ENCODE results near the gene TLCD3A.

GRCh38 chr17:199415-199646, 17.9 kb upstream of the DOC2B start:
- PRO-cap: no peak

- PRO-cap: no peak
These were observed 34.1 kb upstream of the DOC2B start for GRCh38 chr17:215358-216055.

DNA sequence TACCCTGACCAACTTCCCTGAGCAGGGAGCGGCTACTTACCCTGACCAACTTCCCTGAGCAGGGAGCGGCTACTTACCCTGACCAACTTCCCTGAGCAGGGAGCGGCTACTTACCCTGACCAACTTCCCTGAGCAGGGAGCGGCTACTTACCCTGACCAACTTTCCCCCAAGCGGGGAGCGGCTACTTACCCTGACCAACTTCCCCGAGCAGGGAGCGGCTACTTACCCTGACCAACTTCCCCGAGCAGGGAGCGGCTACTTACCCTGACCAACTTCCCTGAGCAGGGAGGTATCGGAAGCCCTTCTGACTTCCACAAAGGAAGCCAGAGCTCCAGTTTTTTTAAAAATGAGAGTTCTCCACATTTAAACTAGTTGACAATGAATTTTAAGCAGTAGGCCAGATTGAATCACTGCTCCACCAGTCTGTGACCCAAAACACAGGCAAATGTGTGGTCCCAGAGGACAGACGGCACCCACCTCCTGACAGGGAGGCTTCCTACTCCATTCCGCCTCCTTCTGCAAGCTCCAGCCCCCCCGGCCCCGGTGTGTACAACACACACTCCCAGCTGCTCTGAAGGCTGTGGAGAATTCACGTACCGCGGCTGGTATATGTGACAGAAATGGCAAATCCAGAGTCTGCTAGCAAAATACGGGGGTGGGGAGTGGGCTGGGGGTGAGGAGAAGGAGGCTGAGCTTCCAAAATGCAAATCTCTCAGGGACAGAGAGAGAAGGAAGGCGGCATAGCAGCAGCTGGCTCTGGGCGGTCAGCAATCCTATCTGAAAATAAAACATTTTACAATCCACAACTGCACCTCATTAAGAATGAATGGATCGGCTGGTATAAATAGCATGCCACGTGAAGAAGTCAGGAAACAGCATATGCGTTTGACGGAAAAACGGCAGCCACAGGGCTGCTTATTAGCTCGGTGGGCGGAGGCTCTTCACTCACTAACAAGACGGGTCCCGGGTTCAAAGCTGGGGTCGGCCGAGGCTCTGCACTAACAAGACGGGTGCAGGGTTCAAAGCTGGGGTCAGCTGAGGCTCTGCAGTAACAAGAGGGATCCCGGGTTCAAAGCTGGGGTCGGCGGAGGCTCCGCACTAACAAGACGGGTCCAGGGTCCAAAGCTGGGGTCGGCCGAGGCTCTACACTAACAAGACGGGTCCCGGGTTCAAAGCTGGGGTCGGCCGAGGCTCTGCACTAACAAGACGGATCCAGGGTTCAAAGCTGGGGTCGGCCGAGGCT, 53.1 kb upstream of the DOC2B start:
- PRO-cap: no peak

DNA sequence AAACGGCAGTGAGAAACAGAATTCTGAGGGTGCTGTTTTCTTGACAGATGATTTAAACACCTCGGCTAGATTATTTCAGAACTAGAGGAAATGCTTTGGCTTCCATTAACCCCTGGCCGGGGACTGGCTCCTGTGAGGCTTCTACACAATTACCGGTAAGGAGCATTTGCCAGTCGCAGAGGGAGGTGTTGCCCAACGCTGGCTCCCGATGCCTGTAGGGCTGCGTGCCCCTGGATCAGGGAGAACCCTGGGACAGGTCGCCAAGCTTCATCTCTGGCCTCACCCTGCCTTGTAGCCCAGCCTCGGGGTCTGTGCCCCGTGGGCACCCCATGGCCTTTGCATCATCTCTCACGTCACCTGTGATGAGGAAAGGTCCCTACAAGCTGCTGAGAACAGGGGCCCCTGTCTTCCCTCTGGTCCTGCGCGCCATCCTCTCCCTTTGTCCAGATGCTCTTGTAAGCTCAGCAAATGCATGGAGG, 85.3 kb upstream of the DOC2B start:
- PRO-cap: no peak

DNA sequence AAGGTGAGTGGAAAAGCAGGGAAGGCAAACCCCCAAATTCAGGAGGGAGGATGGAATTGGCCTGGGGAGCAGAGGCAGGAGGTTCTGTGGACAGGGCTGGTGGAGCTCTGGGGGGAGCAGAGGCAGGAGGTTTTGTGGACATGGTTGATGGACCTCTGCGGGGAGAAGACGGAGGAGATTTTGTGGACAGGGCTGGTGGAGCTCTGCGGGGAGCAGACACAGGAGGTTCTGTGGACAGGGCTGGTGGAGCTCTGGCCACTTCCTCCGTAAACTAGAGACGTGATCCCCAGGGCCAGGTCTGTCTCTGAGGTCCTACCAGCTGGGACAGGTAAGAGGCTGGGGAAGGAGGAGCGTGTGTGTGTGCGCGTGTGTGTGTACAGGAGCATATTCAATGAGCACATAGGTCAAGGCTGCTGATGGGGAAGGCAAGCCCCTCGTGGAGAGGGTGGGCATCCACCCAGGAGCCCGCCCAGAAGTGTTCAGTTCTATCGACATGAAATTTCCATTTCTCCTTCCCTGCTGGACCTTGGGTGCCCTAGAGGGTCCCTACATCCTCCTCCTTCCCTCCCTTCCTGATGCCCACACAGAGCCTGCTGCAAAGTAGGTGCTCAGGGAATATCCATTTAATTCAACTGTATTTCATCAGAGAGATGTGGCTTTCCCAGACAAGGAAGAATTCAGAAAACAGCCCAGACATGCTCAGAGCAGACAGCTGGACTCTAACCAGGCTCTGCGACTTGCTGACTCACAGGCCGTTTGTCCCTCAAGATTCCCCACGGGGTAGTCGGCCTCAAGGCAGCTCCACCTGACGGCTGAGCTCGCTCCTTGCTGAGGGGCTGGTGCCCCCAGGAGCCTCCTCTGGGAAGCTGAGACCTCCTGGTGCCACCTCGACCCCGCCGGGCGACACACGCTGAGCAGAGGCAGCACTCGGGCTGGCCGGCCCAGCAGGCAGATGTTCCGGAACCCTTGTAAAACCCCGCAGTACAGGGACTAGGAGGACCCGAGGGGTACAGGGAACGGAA, 20.4 kb downstream of the RPH3AL start:
- PRO-cap: no peak

GRCh38 chr17:338701-339535, 13.7 kb downstream of the RPH3AL start:
- PRO-cap: no peak

- PRO-cap: no peak
These were observed 485 bp upstream of the RPH3AL start for GRCh38 chr17:353032-353552.

- PRO-cap: no peak
These were observed 2.8 kb downstream of the C17orf97 start for GRCh38 chr17:412935-413345.

GRCh38 chr17:423219-423477, 13.0 kb downstream of the C17orf97 start:
- PRO-cap: no peak

GRCh38 chr17:596122-596758, 118.4 kb downstream of the VPS53 start:
- PRO-cap: no peak

GRCh38 chr17:602376-603117, 112.1 kb downstream of the VPS53 start:
- PRO-cap: no peak

- PRO-cap: no peak
These were observed 75.7 kb downstream of the VPS53 start for GRCh38 chr17:638744-639581.

DNA sequence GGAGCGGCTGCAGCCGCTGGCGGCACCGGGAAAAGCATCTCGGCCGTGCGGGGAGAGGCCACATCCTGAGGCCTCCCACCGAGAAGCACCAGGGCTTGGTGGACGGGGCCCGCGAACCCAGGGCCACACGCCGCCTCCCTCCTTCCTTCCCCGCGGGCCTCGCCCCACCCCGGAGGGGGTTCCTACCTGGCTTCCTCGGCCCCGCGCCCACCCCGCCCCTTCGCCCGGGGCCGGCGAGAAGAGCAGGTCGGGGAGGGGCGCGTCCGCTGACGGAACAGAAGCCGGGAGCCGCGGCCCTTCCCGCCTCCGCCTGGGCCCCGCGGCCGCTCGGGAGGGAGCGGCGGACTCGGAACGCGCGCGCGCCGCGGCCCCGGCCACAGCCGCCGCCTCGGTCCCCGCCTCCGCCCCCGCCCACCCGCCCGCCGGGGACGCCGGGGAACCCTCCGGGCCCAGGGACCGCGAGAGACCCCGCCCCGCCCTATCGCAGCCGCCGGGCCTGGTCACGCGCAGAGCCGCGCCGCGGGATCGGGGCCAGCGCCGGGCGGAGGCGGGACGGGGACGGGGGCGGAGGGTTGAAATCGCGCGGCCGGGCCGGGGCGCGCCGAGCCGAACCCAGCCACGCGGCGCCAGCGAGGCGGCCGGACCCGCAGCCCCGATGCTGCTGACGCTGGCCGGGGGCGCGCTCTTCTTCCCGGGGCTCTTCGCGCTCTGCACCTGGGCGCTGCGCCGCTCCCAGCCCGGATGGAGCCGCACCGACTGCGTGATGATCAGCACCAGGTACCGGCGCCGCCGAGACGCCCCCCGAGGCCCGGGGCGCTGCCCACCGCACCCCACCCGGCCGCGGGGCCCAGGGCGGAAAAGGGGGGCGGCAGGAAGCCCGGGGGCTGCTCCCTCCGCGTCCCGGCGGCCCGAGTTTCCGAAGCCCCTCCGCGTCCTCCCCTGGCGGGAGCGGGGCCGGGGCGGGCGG, at the start of gene TLCD3A:
TLCD3A (plus strand) TSS at position 604 of the 967 bp plus-strand sequence.
- PRO-cap: bidirectional peak, plus-strand start at position 544 of the sequence, minus-strand start at position 329 of the sequence

DNA sequence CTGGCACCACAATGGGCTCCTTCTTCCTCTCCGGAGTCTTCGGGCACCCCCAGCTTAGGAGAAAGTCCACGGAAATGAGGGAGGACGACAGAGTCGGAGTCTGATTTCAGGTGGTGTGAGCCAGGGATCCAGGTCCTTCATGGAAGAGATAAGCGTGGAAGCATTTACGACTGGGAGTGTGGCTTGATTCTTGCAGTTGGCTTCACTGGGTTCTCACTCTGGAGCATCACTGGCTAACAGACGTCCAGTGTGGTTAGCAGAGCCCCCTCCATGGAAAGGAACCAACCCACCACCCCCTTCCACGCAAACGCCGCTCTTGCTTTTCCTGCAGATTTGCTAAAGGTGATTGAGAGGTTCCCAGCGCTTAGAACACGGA, 878 bp downstream of the TLCD3A start:
- PRO-cap: no peak

GRCh38 chr17:769717-770421, 12.2 kb downstream of the GLOD4 start:
- PRO-cap: no peak

DNA sequence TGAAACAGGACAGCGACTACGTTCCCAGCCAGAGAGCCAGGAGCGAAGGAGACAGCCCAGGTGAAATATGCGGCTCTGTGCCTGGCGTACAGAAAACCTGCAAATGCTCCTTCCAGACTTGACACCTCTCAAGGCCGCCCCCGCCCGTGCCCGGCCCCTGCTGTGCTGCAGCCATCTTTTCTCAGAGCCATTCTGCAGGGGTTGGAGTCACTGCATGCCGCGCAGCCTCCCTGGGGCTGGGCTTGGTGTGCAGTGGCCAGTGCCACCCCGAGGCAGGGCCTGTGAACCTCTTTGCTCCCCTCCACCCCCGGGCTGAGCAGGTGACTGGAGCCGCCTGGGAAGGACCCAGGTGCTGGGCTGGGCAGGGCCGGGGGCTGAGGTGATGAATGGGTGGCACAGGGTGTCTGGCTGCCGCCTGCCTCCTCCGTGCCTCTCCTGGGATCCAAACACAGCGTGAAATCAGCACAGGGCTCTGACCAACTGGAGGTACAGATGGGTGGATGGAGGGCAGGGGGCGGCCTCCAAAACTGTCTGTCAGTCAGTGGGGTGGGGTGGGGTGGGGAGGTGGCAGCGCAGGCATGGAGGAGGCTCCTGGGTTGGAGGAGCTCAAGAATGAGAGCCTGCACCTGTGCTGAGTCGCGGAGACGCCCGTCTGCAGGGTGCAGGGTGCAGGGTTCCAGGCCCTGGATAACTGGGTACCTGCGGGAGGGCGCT, 20.4 kb downstream of the MRM3 start:
- PRO-cap: no peak

GRCh38 chr17:903960-904427, 75.6 kb downstream of the NXN start:
- PRO-cap: unidirectional peak, plus-strand start at chr17:904196

GRCh38 chr17:977258-977638, 2.3 kb downstream of the NXN start:
- PRO-cap: no peak

- PRO-cap: no peak
These were observed 32.4 kb downstream of the TIMM22 start for GRCh38 chr17:1029302-1029745.

DNA sequence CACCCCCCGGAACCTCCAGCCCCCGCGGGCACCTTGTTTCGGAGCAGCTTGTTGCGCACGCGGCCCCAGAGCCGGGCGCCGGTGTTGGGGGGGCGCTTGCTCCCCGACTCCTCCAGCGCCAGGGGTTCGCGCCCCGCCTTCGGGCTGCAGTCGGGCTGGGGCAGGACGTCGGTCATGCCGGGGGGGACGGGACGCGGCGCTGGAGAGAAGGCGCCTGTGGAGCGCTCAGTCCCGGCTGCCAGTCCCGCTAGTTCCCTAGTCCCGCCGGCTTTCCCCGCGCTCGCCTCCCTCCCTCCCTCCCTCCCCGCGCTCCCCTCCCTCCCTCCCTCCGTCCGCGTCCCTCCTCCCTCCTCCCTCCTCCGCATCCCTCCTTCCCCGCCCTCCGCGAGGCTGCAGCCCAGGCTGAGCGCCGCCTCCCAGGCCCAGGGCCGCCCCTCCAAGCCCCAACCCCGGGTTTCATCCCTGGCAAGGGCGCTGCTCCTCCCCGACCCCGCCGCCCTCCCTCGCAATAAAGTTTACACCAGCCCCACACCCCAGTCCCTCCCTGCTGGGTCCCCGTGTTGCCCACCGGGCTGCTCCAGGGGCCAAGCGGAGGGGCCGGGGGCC, 34.7 kb downstream of the TIMM22 start:
- PRO-cap: no peak

Measured in aorta (tissue), 1 donor.